Hair follicle dermal papilla cell (primary cell): ENCODE data around the genes CTAG2, GAB3, F8 and TMLHE.

DNA sequence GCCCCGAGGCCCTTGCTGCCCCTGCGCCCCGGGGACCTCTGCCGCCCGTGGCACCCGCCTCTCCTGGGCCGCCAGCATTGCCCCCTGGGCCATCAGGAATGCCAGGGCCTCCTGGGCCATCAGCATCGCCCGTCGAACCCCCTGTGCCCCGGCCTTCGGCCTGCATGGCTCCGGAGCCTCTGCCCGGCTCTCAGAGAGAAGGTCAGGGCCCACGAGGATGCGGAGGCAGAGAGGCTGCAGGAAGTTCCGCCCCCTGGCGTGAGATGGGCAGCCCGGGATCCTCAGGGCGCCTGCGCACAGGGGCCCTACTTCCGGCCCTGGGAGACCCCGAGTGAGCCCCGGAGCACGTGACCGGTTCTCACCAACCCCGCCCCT, at the start of gene CTAG2:
TSS of gene CTAG2 (minus strand) at position 230 of the 375 bp plus-strand sequence.
- CAGE, long polyA plus RNA = no peak

GRCh38 chrX:154713055-154713293, 37.9 kb downstream of the GAB3 start:
- CAGE, long polyA plus RNA = no peak

DNA sequence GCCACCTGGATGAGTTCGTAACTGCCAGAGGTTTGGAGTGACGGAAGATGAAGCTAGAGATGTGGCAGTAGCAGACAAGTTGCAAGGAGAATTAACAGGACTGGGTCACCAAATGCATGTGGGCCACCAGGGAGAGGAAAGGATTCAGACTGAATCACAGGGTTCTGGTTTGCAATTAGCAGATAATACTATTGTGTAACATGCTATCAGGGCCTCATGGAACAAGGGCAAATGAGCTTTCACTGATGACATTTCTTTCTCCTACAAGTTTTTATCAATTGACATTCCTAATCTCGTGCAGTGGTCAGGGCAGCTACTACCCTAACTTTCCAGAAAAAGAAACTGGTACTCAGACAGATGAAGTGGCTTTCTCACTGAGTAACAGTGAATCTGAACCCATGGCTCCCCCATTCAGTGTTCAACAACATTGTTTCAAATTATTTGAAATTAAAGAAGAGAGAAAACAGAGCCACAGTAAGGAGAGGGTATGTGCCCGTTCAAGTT, 21.4 kb downstream of the GAB3 start:
- CAGE, long polyA plus RNA = no peak

DNA sequence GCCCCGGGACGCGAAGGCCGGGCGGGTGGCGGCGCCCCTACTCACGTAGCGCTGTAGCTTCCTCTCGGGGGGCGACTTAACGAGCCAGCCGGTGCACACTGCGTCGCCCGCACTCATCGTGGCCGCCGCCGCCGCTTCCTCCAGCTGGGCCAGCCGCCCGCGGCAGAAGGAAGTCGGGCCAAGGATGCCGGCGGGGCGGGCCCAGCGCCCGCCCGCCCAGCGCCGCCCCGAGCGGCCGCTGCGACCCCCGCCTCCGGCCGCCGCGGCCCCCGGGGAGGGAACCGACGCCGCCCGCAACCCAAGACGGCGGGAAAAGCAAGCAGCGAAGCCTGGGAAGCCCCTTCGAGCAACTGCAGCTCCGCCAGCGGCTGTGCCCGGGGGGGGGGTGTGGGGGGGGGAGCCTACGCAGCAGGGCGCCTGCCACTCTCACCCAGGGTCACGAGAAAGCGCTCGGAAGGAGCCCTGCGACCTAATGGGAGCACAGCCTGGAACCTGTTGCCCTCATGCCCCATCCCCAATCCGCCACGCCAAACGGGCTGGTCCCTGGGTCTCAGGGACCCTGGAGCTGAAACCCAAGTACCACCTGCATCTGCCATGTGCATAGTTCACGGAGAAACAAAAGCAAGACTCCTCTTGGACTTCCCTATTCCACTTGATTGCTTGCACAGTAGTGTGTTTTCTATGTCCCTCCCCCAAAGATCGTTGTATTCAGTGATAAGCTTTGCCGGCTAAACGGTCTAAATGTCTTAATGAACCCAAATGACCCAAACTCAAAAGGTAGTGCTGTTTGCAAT, at the start of gene GAB3:
TSS of gene GAB3 (minus strand) at position 169 of the 794 bp plus-strand sequence.
- CAGE, long polyA plus RNA = no peak

DNA sequence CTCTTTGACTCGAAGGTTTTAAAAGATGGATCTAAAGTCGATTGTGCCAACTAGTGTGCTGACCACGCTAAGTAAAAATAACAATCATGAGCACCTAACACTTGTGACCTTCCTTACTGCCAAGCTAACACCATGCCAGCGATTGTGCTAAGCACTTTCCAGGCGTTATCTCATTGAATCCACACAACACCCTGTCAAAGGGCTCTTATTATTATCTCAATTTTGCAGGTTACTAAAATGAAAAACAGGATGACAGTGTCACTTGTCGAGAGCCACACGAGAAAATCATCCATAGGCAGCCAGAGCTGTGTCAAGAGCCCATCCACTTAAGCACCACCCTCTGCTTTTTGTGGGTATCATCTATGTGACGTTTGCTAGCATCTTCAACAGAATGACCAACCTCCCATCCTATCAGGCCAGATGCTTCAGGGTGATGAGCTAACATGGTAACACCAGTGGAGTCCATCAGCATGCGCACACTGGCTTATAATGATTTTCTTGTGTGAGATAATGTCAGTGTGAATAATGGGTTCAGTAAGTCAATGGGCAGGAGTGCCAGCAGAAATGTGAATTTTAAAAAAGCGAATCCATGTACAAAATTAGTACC, 929 bp upstream of the GAB3 start:
- CAGE, long polyA plus RNA = no peak

- CAGE, long polyA plus RNA = no peak
Observed at GRCh38 chrX:154774824-154775942, 12.5 kb downstream of the DKC1 start.

GRCh38 chrX:154799120-154800367, 5.7 kb downstream of the MPP1 start:
- CAGE, long polyA plus RNA = no peak

- CAGE, long polyA plus RNA = no peak
Observed at GRCh38 chrX:155022146-155023137, at the start of gene F8. F8 (minus strand) TSS chrX:155022723.

DNA sequence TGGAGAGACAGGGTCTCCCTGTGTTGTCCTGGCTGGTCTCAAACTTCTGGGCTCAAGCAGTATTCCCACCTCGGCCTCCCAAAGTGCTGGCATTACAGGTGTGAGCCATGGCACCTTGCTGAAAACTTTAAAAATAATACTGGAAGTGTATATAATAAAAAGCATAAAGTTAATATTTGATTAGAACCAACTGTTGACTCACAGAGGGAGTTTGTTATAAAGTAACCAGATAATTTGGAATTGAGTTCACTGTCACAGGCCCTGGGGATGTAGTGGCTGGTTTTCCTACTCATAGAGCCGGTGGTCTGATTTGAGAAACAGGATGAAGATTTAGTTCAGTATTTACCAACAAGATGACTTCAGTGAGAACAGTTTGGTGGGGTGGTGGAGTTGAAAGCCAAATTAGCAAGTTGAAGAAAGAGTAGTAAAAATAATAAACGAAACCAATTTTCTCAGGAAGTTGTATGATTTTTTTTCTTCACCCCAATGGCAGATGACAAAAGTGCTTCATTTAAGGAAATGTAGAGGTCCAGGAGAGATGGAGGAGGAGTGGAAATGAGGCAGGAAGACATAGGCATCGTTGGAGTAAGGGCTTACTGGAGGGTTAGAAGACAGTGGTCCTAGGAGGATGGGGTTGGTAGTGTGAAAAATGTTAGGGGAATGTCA, 17.8 kb downstream of the CMC4 start:
- CAGE, long polyA plus RNA = no peak

- CAGE, long polyA plus RNA = no peak
Observed at GRCh38 chrX:155215432-155215711, 888 bp upstream of the VBP1 start.

DNA sequence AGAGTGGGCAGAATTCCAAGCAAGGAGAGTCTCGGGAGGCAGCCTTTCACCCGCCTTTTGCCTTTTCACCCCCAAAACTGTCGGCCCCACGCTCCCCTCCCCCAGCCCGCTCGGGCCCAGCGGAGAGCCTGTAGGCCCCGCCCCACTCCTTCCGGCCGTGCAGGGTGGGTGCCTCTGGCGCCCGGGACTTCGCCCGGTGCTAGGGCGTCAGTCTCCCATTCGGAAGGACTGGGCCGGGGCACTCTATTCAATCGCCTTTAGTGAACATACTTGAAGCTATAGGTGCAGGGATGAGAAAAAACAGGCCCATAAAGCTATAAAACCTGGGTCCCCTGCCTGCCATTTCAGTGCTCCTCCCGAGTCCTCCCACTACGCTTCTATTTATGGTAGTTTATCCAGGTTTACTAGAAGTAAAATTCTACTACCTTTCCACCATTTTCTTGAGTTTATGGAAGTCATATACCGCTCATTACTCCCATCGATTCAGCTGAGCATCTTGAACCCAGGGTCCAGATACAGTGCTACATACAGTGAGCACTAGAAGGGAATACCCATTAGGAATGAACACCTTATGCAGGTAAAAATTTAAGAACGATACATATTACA, at the start of gene TMLHE:
TSS of gene TMLHE (minus strand) at position 130 of the 606 bp plus-strand sequence.
- CAGE, long polyA plus RNA = no peak